ENCODE measurements around the genes CRY2, MAPK8IP1 and CREB3L1.

DNA sequence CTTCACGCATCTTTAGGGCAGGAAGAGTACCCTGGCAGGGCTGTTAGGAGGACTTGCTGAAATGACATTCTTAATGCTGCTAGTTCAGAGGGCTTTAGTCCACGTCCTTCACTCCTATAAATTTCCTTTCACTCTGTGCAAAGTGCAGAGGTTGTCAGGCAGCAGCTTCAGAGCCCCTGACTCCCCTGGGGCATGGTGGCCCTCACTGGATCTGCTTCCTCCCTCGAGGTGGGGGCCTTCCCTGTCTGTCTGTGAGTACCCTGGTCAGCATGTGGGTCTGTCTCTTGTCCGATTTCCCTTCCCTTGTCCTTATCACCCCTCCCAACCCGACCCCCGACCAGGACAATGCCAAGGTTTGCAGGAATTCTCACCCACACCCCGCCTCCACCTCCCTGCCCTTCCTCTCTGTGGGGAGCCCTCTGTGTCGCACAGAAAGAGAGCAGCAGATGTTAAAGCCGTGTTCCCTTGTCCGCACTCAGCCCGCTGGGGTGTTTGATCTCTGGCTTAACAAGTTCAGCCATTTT is 124.5 kb upstream of the SYT13 start:
- PRO-cap: no peak
- RAMPAGE, long total RNA: no peak

DNA sequence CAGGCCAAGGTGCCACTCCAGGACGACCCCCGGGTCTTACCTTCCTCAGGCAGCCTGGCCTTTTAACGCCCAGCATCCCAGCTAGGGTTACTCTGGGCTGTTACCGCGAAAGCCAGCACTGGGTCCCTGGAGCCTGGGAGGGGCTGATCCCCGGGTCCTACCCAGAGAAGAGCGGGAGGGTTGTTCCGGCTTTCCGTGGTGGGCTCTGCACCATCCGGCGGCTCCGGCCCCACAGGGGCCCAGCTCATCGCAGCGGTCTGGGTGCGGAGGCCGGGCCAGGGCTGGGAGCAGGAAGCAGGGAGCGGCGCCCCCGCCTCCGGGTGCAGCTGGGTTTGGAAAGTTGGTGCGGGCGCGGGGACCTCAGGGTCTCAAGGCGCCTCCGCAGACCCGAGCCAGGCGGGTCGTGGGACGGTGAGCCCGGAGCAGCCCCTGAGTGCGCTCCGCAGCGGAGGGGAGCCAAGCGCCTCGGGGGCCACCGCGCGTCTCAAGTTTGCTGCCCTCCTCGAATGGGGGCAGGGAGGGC is 922 bp downstream of the CHST1 start:
- PRO-cap: no peak
- RAMPAGE, long total RNA: no peak

DNA sequence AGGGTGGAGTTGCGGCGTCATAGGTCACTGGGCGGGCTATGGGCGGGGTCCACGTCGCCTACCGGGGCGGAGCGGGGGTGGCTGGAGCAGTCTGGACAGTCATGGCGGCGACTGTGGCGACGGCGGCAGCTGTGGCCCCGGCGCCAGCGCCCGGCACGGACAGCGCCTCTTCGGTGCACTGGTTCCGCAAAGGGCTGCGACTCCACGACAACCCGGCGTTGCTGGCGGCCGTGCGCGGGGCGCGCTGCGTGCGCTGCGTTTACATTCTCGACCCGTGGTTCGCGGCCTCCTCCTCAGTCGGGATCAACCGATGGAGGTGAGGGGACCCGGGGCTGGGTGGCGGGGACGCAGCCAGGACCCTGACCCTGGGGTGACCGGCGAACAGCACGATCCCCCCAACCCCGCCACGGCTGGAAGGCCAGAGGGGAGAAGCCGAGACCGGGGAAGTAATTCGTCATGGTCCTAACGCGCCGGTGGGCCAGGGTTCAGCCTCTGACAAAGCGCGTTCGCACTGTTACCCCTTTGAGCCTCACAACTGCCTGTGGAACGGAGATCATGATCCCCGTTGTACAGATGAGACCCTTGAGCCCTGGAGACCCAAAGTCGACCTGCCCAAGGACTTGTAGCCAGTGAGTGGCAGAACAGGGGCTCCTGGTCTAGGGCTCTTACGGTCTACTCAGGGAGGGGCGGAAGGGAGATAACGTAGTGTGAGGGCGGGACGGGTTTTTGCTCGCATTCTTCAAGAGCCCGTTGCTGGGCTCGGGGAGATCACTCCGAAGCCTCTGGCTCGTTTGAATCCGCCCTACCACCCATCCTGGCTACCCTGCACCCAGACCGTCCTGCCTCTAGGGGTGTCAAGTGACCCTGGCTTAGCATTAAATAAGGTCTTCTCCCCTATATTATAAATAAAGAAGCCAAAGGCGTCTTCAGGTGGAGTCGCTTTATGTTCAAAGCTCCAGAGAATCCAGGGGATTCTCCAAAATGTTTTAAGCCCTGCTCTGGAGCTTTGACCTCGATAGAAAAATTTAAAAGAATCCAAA is at the start of gene CRY2:
Gene CRY2 (plus strand): TSS at position 86 of the 1,040 bp plus-strand sequence.
- PRO-cap: bidirectional peak, plus-strand start at position 98 of the sequence, minus-strand start outside the sequence
- RAMPAGE, long total RNA: no peak

DNA sequence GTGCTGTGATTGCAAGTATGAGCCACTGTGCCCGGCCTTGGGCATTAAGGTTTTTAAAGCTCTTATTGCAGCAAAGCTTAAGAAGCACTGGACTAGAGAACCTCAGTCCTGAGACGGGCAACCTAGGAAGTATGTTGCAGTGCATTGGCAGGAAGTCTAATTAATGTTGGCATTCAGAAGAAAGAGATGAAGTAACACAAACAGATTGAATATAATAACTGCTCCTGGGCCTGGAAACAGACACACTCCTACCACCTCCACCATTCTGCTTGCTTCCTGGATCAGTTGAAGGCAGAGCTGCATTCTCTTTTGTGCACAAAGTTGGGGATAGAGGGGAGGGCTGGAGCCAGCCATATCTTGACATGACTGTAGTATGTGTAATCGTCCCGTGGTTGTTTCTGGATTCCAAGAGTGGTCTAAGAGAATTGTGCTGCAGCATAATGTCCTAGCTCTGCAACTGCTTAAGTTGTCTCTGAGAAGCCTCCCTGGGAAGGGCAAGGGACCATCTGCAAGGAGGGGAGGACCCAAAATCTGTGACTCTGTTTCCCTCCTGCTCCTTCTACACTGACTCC is 3.1 kb downstream of the CRY2 start:
- PRO-cap: no peak
- RAMPAGE, long total RNA: no peak

- PRO-cap: no peak
- RAMPAGE, long total RNA: no peak
Observed at GRCh38 chr11:45885067-45885979, at the start of gene MAPK8IP1. Gene MAPK8IP1, plus strand, starts transcription at chr11:45885651.

- PRO-cap: no peak
- RAMPAGE, long total RNA: no peak
Observed at GRCh38 chr11:45906022-45907002, 759 bp downstream of the FREY1 start.

- PRO-cap: no peak
- RAMPAGE, long total RNA: no peak
Observed at GRCh38 chr11:45984210-45984686, 61.8 kb downstream of the LARGE2 start.

GRCh38 chr11:46011900-46012598 is 89.6 kb downstream of the LARGE2 start:
- PRO-cap: no peak
- RAMPAGE, long total RNA: no peak

DNA sequence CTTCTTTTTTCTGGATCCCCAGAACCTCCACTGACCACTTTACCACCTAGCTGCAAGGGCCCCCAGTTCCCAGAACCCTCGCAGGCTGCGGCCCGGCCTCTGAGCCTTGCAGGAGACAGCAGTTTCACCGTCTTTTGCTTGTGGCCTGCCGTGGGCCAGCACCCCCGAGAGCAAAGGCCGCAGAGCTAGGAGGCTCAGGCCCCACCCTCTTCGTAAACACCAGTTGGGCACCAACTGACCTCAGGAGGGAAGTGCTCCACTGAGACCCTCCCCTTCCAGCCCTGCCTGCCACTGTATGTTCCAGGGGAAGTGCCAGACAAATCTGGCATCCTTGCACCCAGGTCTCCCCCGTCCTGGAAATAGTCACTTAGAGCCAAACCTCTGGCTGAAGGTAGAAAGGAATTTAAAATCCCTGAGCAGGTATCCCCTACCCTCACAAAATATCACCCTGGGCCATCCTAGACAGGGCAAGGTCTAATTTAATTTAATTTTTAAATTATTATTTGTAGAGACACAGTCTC is 23.3 kb upstream of the CREB3L1 start:
- PRO-cap: no peak
- RAMPAGE, long total RNA: no peak

- PRO-cap: no peak
- RAMPAGE, long total RNA: no peak
Observed at GRCh38 chr11:46277406-46277801, at the start of gene CREB3L1. Gene CREB3L1, plus strand, starts transcription at chr11:46277662.

DNA sequence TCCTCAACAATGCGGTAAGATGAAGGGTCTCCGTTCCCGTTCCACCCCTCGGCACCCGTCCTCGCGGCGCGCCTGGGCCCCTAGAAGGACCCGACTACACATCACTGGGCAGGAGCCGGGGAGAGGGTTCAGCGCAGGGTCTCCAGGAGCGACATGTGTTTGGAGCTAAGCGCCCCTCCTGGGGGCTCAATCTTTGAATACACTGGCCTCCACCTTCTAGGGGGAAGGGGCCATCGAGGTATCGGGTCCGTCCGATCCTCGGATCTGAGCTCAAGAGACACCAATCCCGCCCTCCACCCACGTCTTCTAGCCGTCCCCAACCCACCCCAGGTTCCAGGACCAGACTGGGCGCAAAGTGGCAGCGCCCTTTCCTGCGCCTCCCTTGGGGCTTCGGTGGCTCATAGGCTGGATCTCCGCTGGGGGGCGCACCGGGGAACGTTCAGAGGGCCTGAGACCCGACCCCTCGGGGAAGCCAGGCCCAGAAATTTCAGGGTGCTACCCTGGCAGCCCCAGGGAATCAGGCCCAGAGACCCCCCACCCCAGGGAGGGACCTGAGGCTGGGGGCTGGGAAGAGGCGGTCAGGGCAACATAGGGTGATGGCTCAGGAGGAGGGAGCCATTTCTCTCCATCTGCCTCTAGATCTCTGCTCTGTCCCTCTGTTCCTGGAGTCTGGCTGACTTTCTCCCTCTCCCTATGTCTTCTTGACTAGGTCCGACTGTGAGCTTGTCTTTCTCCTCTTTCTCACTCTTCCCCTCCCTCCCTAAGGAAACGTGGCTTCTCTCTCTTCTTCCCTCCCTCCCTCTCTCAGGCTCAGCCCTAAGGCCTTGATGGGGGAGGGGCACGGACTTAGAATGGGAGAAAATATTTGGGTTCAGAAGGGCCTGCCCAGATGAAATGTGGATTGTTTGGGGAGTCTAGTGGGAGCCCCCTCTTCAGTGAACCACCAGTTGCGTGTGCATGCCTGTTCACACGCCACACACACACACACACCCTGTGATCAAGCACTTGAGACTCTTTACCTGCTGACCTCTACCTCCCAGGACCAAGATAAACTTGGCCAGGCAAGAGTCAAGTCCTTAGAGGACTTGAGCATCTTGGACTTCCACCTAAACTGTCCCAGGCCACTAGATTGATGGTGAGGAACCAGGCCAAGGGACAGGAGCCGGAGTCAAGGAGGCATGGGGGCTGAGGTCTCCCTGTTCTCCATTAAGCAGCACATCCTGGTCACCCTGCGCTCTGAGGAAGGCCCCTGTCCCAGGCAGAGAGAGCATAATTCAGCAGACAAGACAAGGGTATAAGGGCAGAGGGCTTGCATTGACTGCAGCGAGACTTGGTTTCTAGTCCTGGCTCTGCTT is 1.2 kb downstream of the CREB3L1 start:
- PRO-cap: no peak
- RAMPAGE, long total RNA: no peak

GRCh38 chr11:46331382-46331785 is 15.9 kb upstream of the DGKZ start:
- PRO-cap: no peak
- RAMPAGE, long total RNA: no peak

- PRO-cap: no peak
- RAMPAGE, long total RNA: no peak
Observed at GRCh38 chr11:46339715-46340191, 7.5 kb upstream of the DGKZ start.

- PRO-cap: no peak
- RAMPAGE, long total RNA: no peak
Observed at GRCh38 chr11:46348067-46348658, 900 bp downstream of the DGKZ start.

DNA sequence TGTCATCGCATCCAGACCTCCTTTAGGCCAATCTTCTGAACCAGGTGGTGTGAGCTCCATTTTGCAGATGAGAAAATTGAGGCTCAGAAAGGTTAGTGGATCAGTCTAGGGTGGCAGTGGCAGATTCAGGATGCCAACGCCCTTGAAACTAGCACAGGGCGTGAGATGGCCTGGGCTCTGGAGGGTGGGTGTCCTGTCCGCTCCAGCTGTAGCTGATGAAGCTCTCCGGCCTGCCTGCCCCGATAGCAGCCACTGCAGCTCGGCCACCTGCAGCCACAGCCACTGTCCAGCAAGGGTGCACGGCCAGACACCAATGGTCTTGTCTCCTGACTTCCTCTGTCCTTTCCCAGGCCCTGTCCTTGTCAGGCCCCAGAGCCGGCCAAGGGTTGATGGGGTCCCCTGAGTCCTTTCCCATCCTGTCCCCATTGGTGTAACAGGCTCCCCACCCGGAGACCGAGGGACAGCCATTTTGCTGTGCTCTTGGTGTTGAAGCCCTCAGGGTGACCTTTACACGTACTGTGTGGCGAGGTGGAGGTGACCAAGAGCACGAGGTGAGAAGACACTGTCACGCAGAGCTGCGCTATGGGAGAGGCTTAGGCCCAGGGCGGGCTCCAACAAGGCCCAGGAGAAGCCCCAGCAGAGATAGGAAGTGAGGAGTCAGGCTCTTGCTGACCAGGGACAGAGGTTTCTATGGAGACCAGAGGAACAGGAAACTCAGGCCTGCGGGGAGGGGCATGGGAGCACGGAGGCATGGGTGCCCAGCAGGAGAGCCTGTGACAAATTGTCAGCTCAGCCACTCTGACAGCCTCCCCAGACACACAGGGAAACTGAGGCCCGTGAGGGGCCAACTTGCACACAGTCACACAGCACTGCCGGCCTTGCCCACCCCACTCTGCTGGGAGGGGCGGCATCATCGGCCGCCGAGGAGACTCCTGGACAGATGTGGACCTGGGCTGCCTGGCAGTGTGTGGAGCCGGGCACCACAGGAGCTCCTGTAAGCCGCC is 15.6 kb downstream of the DGKZ start:
- PRO-cap: no peak
- RAMPAGE, long total RNA: no peak

- PRO-cap: no peak
- RAMPAGE, long total RNA: no peak
Observed at GRCh38 chr11:46618819-46619379, 1.5 kb downstream of the ATG13 start.

GRCh38 chr11:46670997-46671310 is 29.5 kb downstream of the ARHGAP1 start:
- PRO-cap: no peak
- RAMPAGE, long total RNA: no peak

DNA sequence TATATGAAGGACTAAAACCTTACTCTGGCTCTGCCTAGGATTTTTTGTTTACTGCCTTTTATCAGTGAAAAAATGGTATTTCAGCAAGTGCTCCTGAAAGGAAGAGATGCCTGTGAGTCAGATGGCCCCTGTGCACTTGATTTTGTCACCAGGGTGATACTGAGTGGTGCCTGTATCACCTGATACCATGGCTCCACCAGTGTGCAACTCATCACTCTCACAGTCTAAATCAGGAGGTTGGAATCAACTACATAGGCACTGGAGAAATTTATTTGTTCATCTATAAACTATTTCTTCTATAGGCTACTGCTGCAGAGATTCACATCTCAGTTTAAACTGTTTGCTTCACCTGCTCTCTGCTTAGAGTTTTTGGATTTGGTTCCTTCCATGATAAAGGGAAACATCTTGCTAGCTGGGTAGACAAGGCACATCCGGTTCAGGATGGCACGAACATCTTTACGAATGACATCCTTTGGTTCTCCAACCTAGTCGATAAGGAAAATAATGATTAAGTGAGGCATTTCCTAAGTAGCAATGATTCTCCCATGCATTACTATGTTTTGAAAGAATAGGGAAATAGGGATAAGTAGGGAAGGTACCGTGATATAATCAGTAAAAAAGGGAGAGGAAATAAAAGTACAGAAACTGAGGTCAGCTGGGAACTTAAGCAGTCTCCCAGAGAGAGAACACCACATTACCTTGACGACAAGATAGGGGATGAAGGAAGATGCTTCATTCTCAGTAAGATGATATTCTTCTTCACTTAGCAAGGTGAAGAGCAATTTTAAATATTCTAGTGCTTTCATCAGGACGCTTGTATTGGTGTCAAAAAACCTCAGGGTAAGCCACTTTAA is 43.5 kb downstream of the F2 start:
- PRO-cap: no peak
- RAMPAGE, long total RNA: no peak

DNA sequence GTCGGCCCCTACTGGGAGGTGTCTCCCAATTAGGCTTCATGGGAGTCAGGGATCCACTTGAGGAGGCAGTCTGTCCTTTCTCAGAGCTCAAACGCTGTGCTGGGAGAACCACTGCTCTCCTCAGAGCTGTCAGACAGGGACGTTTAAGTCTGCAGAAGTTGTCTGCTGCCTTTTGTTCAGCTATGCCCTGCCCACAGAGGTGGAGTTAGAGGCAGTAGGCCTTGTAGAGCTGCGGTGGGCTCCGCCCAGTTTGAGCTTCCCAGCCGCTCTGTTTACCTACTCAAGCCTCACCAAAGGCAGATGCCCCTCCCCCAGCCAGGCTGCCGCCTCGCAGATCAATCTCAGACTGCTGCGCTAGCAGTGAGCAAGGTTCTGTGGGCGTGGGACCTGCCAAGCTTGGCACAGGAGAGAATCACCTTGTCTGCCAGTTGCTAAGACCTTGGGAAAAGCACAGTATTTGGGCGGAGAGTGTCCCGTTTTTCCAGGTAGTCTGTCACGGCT is 57.8 kb downstream of the ARFGAP2 start:
- PRO-cap: no peak
- RAMPAGE, long total RNA: no peak

DNA sequence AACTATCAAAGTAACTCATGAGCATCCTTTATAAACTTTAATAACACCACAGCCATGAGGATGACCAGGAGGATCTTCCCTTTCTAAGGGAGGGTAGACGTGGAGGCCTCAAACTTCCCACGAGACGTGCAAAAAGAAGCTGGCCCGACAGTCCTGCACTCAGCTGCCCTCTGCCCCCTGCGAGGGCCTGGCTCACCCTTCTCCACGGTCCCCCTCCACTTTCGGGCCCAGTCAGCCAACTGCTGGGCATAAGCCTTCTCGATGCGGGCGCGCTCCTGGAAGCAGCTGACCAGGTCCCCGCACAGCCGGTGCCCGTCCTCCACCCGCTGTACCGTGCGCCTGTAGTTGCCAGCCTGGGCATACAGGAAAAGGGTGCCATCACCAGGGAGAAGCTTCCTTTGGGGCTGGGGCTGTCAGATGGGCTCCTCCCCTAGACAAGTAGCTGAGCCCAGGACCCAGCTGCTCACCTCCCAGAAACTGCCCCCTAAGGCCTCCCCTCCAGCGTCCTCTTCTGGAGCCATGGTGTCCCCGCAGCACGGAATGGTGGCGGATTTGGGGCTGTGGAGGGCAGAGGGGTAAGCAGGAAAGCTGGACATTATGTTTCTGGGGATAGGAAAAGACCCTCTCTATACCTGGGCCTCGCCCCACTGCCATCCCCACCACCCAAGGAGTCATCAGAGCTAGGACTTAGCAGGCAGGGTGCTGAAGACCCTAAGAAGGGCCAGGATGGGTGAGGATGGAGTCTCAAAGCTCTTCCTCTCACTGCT is 3.8 kb downstream of the PACSIN3 start:
- PRO-cap: no peak
- RAMPAGE, long total RNA: no peak

Measured in OCI-LY7 (cell line).